ENCODE measurements around a stretch of chr15.

- PRO-cap = no peak
Observed at GRCh38 chr15:93029252-93030134, 59.5 kb downstream of the RGMA start.

DNA sequence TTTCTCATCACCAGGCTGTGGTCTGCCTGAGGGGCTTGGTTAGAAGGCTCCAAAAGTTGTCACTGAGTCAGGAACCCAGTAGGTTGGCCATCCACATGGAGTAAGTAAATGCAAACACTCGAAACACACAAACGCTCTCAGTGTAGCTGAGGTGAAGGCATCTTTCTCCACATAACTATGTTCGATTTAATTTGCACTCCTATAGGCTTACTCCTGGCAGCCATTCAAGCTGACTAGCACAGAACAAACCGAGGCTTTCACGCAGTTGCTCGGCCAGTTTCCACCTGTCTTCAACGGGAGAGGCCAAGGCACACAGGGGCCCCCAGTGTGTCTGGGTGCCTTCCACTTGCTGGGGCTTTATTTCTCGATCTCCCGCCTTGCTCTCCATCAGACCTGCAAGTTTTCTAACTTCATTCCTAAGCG lies 18.9 kb downstream of the RGMA start:
- PRO-cap = no peak

DNA sequence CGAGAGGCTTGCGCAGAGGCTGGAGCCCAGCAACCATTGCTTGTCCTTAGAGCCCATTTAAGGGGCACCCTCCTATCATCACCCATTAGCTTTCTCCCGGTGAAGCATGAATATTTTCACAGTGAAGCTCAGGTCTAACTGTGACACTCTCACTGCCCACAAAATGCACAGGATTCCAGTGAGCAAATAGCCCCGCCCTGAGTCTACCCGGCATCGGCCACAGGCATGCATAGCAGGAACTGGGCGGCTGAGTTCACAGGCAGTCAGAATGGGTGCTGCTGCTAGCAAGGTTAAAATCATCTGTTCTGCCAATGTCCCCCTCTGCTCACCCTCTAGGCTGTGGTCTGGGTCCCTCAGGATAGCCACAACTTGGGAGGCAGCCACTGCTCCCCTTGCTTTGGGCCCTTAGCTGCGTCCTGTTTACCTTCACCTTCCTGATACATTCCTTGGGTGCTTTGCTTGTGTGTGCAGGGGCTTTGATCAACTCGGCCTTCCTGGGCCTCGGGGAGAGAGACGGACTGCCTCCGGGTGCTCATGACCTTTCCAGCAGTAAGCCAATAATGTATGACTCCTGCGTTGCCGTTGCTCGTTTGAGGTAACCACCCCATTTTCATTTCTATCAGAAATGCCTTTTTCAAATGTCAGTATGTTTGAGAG lies 232.9 kb upstream of the RGMA start:
- PRO-cap = no peak

GRCh38 chr15:93428202-93428758 lies 339.3 kb upstream of the RGMA start:
- PRO-cap = no peak

GRCh38 chr15:94075083-94075770 lies 156.1 kb upstream of the MCTP2 start:
- PRO-cap = no peak

DNA sequence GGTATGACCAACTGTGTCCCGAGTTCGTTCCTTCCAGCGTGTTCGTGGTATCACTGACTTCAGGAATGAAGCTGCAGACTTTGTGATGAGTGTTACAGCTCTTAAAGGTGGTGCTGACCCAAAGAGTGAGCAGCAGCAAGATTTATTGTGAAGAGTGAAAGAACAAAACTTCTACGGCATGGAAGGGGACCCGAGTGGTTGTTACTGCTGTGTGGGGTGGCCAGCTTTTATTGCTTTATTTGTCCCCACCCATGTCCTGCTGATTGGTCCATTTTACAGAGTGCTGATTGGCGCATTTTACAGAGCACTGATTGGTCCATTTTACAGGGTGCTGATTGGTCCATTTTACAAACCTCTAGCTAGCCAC lies 1016.0 kb downstream of the MCTP2 start:
- PRO-cap = no peak

DNA sequence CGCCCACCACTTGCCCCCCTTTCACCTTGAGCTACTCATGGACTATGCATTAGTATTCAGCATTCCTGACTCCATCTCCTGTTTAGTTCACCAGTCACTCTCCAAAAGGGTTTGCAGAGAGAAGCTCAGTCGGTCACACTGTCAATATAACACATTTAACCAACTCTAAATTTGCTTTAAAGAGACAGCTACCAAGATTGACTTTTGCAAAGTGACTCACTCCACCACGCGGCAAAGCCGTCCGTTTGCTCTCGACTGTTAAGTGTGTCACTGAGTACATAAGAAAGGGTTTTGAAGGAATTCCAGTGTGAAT lies 1006.8 kb upstream of the NR2F2 start:
- PRO-cap = no peak

DNA sequence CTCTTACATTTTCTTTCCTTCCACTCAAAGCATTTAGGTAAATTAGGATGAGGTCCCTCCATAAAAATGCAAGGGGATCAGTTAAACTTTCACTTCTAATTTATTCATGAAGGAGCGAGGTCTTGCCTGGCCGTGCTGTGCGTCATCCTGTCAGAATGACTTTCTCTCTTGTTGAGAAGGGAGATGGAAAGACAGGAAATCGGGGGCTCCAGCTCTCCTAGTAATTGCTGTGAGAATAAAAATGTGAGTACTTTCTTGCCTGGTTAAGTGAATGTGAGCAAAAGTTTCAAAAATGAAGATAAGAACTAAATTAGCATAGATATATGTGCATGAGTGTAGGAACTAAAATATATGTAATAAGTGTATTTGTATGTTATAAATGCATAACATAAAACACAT lies 962.2 kb upstream of the NR2F2 start:
- PRO-cap = no peak

DNA sequence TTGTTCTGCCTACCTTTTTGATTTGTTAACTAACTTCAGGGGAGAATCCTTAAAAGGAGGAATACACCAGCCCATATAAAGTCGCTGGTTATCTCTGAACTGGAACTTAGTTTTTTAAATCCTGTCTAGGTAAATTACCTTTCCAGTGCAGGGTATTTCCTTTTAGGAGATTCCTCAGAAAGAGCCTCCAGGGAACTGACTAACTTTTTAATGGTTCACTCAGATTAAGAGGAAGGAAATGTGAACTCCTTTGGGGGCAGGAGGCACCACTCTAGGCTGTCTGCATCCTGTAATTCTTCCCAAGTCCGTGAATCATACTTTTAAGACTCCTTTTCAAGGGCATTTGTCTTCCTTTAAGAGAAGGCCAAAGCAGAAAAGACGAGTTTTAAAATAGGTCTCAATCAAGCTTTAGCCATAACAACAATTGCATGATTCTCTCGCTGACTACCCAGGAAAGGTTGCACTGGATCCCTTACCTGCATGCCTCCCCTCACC lies 871.2 kb upstream of the NR2F2 start:
- PRO-cap = no peak

- PRO-cap = no peak
Observed at GRCh38 chr15:95462352-95462661, 868.2 kb upstream of the NR2F2 start.

- PRO-cap = no peak
Observed at GRCh38 chr15:95556699-95557420, 773.6 kb upstream of the NR2F2 start.

DNA sequence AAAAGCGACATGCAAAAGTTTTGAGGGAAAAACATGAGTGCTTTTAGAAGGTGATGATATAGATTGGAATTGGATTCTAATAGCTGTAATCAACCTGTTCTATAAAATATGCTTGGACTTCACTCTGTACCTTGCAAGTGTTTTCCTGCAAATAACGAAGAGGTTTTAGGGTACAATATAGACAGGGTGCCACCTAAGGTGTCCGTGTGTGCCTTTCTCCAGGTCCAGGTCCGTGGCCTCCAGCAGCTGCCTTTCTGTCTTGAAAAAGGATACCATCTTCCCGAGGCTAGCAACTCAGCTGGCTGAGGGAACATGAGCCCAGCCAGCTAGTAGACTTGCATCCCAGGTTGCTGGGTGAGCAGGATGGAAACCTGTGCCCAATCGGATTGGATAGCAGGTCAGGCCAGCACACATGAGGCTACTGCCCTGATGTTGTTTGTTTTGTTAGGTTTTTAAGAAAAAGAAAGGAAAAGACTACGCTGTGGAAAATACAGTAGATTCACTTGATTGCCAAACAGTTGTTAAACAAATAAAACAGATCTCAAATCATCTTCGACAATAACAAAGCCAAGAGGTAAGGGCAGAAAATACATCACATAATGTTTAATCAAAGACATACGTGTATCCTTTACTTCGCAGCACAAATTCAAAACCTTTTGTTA lies 661.4 kb upstream of the NR2F2 start:
- PRO-cap = no peak

DNA sequence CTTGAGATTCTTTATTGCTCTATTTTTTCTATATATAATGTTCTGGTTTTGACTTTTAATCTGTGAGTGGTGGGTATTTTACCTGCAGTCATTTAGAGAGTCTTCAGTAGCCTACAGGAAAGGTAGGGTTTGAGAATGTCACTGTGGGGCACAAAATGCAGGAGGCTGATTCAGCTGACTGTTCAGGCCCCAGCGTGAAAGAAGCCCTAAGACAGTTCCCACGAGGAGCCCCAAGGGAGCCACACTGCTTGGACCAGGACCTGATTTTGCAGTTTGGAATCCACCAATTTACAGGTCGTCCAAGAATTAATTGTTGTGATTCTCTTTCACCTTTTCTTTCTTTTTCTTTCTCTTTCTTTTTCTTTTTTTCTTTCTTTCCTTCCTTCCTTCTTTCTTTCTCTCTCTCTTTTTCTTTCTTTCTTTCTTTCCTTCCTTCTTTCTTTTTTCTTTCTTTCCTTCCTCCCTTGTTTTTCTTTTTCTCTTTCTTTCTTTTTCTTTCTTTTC lies 483.7 kb upstream of the NR2F2 start:
- PRO-cap = no peak

GRCh38 chr15:95875013-95875542 lies 455.4 kb upstream of the NR2F2 start:
- PRO-cap = no peak

DNA sequence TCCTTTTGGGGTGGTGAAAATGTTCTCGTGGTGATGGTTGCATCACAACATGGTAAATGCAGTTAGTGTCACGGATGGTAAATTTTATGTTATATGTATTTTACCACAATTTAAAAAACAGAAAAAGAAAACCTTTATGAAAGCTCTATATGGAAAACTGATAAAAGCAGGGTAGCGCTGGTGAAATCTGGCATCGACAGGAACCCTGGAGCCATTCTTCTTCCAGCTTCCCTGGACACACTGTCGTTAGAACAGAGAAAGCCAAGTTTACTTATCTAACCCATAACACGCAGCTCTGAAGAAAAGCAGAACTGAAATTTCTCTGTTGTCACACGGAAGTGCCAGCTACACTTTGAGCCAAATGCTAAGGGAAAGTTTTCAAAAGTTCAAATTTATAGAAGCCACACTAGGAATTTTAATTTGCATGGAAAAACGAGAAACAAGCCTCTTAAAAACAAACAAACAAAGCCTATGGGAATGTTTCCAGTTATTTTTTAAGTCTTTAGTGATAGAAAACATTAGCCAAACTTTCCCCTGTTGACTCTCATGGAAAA lies 287.6 kb upstream of the NR2F2 start:
- PRO-cap = no peak

- PRO-cap = no peak
Observed at GRCh38 chr15:96118927-96119212, 211.6 kb upstream of the NR2F2 start.

- PRO-cap = no peak
Observed at GRCh38 chr15:96166800-96167394, 163.6 kb upstream of the NR2F2 start.

- PRO-cap = no peak
Observed at GRCh38 chr15:96171737-96172349, 158.7 kb upstream of the NR2F2 start.

GRCh38 chr15:96180227-96180532 lies 150.3 kb upstream of the NR2F2 start:
- PRO-cap = no peak

DNA sequence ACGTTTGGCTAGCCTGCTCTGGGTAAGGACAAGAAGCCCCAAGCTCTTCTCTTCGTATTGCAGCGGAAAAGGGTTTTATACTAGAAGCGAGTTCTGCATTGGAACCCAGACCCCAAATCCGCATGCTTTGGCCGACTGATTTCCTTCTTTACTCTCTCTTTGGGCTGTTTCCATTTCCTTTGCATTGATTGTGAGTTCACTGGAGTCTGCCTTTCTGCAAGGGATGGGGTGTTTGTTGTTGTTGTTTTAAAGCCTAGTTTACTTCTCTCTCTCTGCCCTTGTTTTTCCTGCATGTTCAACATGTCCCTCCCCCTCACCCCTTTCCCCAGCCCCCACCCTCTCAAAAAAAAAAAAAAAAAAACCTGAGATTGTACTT lies 2.1 kb downstream of the NR2F2 start:
- PRO-cap = no peak

All from aorta (tissue), 1 donor.